ENCODE measurements around the gene KCTD1.

DNA sequence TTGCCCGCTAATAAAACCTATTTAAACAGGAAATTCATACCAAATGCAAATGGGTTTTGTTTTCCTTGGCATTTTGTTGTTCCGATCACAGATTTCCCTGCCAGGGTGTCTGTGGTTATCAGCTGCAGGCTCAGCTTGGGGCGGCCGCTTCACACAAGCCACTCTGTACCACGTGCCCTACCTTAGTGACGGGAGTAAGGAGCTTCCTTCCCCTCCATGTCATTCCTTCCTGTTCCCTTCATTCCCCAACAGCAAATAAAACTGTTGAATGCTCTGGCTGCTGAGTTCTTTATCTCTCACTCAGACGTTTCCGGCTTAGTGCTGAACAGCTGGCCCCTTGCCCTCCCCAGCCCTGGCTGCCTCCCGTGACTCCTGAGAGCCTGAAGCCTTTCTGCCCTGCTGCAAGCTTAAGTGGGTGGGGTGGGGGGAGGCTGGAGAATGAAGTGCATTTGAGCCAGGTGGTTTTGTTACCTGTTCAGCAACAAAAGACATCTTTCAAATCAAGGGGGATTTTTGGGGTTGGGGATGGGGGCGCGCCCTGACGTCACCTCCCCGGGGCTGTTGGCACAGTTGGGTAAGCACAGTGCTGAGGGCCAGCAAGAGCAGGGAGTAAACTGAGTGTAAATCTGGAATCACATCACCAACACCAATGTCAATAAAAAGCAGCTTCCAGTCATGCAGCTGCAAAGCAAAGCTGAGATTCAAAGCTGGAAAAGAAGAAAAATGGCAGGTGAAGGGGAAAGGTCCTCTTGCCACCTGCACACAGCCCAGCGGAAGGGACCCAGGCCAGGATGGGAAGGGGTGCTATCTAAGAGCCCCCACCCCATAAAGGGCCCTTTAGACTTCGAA is 125.1 kb downstream of the CABLES1 start:
- PRO-cap: no peak

DNA sequence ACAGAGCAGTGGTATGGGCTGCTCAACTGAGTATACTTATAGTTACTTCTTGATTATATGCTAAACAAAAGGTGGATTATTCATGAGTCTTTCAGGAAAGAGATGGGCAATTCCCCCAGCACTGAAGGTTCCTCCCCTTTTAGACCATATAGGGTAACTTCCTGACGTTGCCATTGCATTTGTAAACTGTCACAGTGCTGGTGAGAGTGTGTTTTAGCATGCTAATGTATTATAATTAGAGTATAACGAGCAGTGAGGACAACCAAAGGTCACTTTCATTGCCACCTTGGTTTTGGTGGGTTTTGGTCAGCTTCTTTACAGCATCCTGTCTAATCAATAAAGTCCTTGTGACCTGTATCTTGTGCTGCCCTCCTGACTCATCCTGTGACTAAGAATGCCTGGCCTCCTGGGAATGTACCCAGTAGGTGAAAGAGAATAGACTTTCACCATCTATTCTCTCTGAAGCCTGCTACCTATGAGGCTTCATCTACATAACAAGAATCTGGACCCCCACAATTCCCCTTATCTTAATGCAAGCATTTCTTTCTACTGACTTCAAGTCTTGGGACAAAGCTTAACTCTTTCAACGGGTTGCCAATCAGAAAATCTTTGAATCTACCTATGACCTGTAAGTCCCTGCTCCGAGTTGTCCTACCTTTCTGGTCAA is 148.7 kb downstream of the CABLES1 start:
- PRO-cap: no peak

GRCh38 chr18:23460891-23461547 is 7.9 kb downstream of the RIOK3 start:
- PRO-cap: no peak

DNA sequence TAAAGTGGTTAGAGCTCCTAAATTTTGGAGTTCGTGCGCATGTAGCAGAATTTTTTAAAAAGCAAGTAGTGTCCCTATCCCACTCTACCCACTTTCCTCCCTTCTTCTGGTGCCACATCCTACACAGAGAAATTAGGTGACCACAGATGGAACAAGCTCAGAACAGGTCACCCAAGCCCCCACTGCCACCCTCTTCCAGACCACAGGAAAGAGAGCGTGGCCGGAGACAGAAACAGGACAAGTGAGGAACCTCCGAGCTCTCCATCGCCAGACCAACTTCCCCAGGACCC is 455 bp downstream of the NPC1 start:
- PRO-cap: no peak

DNA sequence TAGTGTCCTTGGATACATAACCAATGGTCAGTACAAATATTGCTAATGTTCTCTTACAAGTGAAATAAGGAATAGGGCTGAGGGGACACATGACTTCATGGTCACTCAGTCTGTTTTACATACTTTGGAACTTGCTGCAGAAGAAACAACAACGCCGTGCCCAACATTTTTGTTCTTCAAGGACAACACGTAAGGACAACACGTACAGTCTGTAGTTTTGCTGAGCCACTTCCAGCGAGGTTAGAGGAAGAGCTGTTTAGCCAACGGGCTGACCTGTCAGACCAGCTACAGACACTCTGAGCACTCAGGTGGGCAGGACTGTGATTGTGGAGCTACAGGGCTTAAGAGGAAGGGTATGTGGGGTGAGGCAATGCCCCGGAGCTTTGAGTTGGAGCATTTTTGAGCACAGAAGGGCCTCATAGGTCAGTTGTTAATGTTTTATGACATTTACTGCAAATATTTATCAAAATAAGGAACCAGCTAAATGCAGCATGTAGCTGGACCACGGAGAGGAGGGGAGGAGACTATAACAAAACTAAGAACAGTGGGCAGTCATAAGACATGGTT is 26.1 kb upstream of the NPC1 start:
- PRO-cap: no peak

DNA sequence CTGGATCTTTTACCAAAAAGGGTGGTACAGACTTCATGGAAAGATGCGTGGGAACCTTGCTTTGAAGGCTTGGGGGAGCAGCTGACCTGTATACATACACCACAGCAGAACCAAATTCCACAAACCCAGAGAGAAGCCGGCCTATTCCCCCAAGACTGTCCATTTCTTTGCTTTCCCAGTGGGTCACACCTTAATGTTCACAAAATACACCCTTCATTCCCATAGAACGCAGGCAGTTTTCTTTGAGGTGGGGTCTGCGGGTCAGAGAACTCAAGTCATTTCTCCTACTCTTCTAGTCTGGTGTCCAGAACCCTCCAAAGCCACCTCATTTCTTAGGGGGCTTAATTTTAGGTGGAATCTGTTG is 33.6 kb upstream of the NPC1 start:
- PRO-cap: no peak

GRCh38 chr18:23903788-23904272 is 110.7 kb upstream of the TTC39C start:
- PRO-cap: no peak

- PRO-cap: no peak
Measured at GRCh38 chr18:24076212-24076827, 61.8 kb downstream of the TTC39C start.

DNA sequence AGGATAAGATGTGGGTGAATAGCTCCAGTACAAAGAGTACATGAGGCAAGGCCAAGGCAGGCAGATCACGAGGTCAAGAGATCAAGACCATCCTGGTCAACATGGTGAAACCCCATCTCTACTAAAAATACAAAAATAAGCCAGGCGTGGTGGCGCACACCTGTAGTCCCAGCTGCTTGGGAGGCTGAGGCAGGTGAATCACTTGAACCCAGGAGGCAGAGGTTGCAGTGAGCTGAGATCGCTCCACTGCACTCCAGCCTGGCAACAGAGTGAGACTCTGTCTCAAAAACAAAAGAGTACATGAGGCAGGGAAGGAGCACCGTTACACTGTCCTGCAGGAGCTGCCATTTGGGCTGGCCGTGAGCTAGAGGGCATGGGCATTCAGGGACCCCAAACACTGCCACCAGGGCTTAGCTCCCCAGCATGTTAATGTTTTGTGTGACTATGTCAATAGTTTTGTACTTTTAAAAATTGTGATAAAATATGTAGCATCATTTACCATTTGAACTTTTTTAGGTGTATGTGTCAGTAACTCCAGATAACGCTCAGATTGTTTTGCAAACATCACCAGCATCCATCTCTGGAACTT is 18.7 kb upstream of the CABYR start:
- PRO-cap: no peak

DNA sequence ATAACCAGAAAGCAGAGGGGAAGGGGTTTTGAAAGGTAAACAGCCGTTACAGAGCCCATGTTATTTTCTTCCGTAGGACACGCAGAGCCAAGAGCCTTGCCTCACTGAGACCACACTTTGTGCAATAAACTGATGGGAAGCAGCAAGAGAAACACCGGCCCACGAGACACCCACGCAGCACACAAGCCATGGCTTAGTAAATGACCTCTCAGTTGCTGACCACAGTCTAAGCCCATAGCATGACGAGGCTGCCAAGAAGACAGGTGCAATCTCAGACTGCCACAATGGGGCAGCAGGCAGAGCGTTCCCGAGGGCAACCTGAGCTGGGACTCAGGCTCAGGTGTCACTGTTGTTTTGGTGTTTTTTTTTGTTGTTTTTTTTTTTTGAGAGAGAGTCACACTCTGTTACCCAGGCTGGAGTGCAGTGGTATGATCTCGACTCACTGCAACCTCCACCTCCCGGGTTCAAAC is 59.7 kb downstream of the CABYR start:
- PRO-cap: no peak

GRCh38 chr18:24987523-24987976 is 364.4 kb downstream of the ZNF521 start:
- PRO-cap: no peak

DNA sequence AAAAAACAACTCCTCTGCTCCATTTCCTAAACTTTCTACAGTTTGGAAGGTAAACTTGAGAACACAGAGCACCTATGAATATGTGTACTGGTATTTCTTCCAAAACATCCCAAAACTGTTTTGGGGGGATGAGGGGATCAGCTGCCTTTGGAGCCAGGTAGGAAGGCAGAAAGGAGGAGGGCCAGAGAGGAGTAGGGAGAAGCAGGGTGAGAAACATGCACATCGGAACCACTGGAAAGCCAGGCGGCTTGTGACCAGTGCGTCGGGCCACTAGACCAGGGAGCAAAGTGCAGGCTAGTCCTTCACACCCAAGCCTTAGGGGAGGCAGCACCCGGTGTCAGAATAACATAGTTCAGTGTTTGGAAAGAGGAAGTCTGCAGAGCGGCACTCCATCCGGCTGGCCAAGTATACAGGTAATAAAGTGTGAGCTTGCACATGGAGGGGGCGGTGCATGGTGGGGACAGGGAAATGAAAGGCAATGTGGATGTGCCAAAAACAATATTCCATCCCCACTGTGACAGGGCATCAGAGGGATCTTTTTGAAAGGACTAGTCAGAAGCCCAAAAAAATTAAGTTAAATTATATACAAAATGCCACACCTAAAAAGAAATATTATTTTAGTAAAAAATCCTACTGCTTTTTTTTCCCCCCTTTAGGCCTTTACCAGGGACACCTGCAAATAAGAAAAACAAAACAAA is 69.7 kb downstream of the ZNF521 start:
- PRO-cap: no peak

DNA sequence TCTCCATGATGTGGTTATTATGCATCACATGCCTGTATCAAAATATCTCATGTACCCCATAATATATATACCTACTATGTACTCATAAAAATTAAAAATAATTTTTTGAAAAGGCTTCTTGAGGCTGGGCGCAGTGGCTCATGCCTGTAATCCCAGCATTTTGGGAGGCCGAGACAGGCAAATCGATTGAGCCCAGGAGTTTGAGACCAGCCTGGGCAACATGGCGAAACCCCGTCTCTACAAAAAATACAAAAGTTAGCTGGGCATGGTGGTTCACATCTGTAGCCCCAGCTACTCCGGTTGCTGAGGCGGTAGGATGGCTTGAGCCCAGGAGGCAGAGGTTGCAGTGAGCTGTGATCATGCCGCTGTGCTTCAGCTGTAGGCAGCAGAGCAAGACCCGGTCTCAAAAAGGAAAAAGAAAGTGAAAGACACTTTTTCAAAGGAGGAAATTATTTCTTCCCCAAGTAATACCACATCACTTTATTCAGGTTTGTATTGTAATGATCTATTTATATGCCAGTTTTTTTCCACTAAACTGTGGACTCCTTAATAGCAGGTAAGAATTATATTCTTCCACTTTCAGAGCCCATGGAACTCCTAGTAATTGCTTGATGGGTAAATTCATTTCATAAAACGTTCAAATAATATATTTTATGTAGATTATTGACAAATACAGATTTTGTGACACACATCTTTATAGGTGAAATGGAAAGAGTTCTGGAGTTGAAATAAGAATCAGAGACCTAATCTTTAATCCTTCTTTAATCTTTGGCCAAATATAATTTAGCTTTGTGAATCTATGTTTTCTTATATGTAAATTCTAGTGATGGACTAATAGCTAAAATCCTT is 35.7 kb upstream of the TAF4B start:
- PRO-cap: no peak

- PRO-cap: bidirectional peak, plus-strand start at chr18:26548746, minus-strand start at chr18:26548550
Measured at GRCh38 chr18:26548268-26548643, at the start of gene KCTD1. Gene KCTD1, minus strand, starts transcription at chr18:26548553.

DNA sequence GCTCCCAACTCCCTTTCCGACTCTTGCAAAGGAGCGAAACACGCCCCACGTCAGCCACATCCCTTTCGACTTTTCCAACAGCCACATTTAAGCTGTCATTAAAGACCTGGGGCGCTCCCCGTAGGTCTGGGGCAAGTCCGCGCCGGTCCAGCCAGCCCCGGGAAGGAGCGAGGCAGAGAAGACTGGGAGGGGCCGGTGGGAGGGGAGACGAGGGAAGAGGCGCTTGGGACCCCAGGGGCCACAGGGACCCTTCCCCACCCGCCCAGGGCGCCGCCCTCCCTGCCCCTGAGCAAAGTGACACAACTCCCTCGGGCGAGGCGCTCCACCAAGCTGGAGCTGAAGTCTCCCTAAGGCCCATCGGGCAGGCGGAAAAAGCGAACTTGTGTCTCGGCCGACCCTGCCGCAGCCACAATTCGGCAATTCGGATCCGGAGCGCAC is 951 bp upstream of the KCTD1 start:
- PRO-cap: no peak

DNA sequence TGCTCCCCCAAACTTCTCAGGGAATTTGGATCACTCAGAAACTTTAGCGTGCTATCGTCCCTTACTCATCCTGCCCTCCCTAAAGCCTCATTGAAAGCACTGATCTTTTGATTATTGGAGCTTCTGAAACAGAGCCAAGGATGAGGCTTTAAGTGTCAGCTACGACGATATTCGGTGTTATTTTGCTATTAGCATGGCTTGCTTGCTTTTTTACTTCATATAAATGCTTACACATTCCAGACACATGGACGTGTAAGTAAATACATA is 27.3 kb upstream of the KCTD1 start:
- PRO-cap: unidirectional peak, minus-strand start at position 81 of the sequence

- PRO-cap: bidirectional peak, plus-strand start at chr18:26864888, minus-strand start at chr18:26864876
Measured at GRCh38 chr18:26864791-26865056, 783 bp downstream of the AQP4 start.

- PRO-cap: unidirectional peak, plus-strand start at chr18:26868619
Measured at GRCh38 chr18:26868536-26868905, 3.0 kb upstream of the AQP4 start.

DNA sequence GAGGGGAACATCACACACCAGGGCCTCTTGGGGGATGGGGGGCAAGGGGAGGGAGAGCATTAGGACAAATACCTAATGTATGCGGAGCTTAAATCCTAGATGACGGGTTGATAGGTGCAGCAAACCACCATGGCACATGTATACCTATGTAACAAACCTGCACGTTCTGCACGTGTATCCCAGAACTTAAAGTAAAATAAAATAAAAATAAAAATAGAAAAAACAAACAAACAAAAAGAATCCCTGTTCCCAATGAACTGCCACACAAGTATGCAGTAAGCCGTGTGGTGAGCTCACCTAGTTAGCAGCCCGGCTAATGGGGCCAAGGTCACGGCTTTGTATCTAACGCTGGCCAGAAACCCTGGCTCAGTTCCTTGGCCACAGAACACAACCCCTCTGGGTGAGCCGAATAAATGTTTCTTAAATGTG is 41.3 kb downstream of the CHST9 start:
- PRO-cap: no peak

DNA sequence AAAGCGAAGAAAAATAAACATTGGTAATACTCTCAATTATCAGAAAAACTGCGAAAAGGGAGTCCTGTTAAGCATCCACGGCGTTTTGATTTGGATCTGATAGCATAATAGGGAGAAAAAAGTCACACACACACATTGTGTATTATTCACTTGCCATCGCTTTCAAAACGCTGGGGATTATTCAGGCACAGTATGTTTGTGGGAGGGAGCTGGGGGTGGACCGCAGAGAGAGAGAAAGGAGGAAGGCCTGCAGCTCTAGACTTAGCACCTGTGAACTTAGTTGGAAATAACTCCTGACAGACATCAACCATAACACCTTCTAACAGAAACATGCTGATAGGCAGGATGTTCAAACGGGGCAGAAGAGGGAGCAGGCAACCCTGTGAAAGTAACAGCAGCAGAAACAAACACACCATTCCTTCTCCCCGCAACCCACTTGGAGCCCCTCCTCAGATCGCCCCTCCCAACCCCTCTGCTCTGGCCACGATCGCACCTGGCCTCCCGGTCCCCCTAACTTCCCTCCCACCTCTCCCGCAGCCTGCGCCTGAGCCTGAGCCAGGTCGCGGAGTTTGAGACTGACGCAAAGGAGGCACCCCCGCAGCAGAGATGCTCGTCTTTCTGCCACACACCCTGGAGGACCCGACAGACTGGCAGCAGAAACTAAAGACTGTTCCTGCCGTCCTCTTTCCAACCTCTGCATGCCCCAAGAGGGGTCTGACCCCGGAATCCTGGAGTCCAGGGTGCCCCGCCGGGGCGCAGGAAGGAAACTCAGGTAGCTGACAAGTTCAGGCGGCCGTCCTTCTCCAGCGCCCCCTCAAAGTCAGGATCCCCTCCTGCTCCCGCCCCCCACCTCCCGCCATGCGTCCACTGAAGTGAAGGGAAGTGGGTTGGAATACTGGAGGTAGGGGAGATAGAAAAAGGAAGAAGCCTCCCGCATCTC is 782 bp downstream of the CHST9 start:
- PRO-cap: no peak